ENCODE results near the gene TRIM52.

GRCh38 chr5:180813283-180813961 is 10.8 kb upstream of the MGAT1 start:
- PRO-cap, 4 experiments = no peak in any of the 4 experiments
- RAMPAGE, long total RNA, 4 experiments = no peak in any of the 4 experiments

DNA sequence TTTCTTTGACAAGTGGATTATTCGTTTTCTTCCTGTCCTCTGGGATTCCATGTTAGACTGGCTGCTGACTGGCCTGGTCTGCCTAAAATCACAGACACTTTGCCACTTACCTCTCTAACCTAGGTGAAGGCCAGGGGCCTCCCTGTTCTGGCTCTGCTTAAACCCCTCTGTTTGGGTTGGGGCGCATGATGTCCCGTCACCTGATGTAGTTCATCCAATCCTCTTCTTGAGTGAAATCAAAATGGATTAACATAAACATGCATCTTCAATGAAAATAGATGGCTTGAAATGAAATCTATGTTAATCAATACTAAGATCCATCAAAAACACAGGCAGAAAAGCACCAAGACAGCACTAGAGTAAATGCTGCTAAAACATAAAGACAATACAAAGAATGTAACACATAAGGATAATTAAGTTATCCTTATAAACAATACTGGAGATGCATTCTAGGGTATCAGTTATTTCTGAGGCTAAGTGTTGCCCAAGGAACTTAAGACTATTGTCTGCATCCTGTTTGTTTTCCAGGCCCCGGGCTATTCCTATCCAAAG is 5.0 kb downstream of the ZFP62 start:
- PRO-cap, 4 experiments = no peak in any of the 4 experiments
- RAMPAGE, long total RNA, 4 experiments = no peak in any of the 4 experiments

GRCh38 chr5:180885767-180886445 is 13.1 kb upstream of the BTNL8 start:
- PRO-cap, 4 experiments = no peak in any of the 4 experiments
- RAMPAGE, long total RNA, 4 experiments = no peak in any of the 4 experiments

DNA sequence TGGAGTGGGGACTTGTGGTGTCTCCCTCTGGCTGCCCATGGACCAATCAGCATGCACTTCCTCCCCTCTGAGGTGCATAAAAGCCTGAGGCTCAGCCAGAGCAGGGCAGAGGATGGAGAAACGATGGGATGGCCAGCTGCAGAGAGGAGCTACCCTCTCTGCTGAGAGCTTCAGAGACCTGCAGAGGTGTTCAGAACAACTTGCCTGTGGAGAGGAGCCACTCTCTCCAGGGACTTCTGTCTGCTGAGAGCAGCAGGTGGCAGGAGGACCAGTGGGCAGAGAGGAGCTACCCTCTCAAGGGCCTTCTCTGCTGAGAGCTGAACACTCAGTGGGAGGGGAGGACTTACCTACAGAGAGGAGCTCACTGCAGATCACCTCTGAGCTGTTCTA is 2.5 kb upstream of the BTNL9 start:
- PRO-cap, 4 experiments = peak in 4 of 4 experiments; most common plus-strand start position 108 of the sequence (in 4)
- RAMPAGE, long total RNA, 4 experiments = no peak in any of the 4 experiments

DNA sequence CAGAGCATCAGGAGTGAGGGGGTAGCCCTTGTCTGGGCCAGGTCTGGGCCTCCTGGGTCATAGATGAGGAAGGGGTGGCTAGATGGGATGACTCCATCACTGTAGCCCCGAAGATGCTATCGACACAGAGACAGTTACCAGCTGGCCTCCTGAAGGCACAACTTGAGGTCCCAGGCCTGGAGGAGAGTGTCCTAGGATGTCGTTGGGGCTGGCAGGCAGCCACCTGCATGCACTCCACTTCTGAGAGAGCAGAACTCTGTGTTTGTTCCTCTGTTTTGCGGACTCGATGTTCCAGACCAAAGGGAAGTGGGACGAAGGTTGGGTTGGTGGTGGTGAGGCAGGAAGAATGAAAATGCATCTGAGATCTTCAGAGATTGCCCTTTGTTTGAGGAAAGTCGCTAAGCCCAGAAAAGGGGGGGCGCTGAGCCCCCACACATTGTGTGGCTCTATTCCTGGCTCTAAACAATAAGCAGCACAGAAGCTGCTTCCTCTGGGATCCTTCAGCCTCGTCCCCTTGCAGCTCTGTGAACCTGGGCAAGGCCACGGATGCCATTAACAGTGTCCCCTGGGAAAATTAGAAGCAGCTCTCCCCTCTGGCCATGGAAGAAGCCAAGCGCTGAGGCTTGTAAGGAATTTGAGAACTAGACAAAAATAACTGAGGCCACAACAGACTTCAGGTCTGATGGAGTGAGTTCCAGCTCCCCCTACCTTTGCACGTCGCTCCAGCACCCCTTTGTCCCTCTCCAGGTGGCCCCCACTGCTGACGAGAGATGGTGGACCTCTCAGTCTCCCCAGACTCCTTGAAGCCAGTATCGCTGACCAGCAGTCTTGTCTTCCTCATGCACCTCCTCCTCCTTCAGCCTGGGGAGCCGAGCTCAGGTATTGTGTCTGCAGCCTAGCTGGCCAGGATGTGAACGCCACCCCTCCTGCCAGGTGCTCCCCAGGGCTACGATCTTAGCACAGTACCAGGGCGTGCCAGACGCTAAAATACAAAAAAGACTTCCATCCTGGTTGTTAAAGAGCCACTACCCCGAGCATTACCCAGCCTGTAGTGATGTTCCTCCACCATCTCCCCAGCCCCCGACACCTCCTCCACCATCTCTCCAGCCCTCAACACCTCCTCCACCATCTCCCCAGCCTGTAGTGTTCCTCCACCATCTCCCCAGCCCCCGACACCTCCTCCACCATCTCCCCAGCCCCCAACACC is 5.1 kb downstream of the BTNL9 start:
- PRO-cap, 4 experiments = no peak in any of the 4 experiments
- RAMPAGE, long total RNA, 4 experiments = no peak in any of the 4 experiments

GRCh38 chr5:181188388-181188774 is 16.6 kb downstream of the TRIM7 start:
- PRO-cap, 4 experiments = peak in 4 of 4 experiments; most common plus-strand start chr5:181188603 (in 1); most common minus-strand start chr5:181188488 (in 3)
- RAMPAGE, long total RNA, 4 experiments = no peak in any of the 4 experiments

GRCh38 chr5:181205660-181206433 is 851 bp upstream of the TRIM7 start:
- PRO-cap, 4 experiments = no peak in any of the 4 experiments
- RAMPAGE, long total RNA, 4 experiments = no peak in any of the 4 experiments

- PRO-cap, 4 experiments = peak in 4 of 4 experiments; most common plus-strand start chr5:181261213 (in 4); most common minus-strand start chr5:181261066 (in 1)
- RAMPAGE, long total RNA, 4 experiments = start-site peak on the plus strand in 4 of 4 experiments, at chr5:181261189-181261246 at its widest, 43 to 67 reads per replicate; start-site peak on the minus strand in 3 of 4 experiments, at chr5:181261088-181261140 at its widest, 257 to 408 reads per replicate
Measured at GRCh38 chr5:181261023-181261300, at the start of gene TRIM52. Gene TRIM52 (minus strand): TSS chr5:181261143.